Temporal lobe (tissue), 2 donors: ENCODE measurements around the gene PDE12.

- RAMPAGE, long total RNA: no peak
Observed at GRCh38 chr3:55484079-55484679, 2.9 kb downstream of the WNT5A start.

DNA sequence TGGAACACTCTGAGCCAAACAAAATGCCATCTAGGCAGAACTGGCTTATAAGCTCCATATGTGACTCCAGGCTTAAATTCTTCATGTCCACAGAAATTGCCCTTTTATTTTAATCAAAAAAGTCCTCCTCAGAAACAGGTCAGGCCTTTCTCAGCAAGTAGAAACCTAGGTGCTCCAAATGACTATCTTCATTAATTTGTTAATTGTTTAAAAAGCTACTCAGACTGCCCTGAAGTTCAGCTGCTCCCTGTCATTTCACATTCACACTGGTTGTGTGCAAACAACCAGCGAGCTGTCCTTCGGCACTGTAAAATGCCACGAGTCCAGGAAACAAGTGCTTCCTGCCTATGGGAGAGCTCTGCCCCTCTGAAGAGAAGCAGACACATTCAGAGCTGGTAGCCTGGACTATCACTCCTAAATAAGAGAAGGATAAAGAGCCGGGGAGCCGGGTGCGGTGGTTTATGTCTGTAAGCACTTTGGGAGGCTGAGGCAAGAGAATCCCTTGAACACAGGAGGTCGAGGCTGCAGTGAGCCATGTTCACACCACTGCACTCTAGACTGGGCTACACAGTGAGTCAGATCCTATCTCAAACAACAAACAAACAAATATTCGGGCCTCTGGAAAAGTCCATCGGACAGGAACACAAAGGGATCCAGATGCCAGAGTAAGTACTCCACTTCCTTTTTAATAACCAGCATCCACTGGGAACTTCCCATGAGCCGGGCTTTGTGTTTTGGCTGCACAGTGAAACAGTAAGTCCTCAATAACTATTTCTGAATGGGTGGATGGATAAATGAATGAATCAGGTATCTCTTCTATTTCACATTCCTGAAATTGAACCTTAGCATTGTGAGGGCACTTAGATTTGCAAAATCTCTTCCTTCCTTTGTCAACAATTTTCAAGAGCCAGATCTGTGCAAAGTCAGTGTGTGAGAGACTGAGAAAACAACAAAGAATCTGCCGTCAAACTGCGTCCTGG, 114.4 kb upstream of the WNT5A start:
- RAMPAGE, long total RNA: no peak

- RAMPAGE, long total RNA: no peak
Observed at GRCh38 chr3:55624034-55624839, 137.1 kb upstream of the WNT5A start.

DNA sequence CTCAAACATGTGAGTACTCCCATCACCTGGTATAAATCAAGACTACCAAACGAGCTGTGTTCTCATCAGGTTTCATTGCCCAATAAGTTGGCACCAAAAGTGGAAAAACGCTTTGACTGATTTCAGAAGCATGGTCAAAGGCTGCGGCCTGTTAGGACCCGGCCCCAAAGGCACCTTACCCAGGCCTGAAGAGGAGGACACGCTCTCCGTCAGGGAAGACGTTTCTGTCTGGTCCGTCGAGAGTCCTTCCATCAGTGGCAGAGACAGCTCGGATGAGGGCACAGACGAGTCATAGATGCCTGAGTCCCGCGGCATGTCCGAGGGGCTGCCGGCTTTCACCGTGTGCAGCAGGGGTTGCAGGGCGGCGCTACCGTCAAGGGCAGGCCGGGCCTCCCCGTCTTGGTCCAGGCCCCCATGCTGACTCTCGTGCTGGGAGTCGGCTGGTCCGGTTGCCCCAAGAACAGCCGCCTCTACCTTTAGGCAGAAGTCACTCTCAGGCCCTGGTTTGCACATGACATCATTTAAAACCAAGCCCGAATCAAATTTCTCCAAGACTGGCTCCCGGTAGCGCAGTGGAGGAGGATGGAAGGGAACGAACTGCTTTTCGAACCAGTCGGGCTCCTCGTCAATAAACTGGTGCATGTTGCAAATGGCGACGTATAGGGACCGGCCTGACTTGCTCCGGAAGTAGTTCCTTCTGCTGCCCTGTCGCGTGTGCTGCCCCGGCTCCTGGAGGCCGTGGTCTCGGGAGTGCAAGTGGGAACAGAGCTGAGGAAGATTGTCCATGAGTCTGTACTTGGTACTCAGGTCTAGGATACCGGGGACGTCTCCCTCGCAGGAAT, 37.2 kb downstream of the SPATA12 start:
- RAMPAGE, long total RNA: no peak

GRCh38 chr3:57130650-57131544, 34.3 kb downstream of the IL17RD start:
- RAMPAGE, long total RNA: no peak

- RAMPAGE, long total RNA: no peak
Observed at GRCh38 chr3:57169984-57170564, 4.9 kb upstream of the IL17RD start.

DNA sequence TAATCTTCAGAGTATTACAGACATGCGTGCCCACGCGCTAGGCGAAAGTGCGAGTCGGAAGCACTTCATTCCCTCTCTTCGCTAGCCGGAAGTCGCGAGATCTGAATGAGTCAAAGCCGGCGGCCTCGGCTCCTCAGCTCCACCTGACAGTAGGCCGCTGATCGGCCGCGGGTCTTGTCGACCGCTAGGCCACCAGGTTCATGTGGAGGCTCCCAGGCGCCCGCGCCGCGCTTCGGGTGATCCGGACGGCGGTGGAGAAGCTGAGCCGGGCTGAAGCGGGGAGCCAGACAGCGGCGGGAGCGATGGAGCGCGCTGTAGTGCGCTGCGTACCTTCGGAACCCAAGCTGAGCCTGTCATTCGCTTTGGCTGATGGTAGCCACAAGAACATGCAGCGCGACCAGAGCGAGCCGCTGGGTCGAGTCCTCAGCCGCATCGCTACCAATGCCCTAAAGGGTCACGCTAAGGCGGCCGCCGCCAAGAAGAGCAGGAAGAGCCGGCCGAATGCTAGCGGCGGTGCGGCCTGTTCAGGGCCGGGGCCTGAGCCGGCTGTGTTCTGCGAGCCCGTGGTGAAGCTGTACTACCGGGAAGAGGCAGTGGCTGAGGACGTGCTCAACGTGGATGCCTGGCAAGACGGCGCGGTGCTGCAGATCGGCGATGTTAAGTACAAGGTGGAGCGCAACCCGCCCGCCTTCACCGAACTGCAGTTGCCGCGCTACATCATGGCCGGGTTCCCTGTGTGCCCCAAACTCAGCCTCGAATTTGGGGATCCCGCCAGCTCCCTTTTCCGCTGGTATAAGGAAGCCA, at the start of gene PDE12:
PDE12 (plus strand) TSS at position 95 of the 804 bp plus-strand sequence.
- RAMPAGE, long total RNA: no peak

DNA sequence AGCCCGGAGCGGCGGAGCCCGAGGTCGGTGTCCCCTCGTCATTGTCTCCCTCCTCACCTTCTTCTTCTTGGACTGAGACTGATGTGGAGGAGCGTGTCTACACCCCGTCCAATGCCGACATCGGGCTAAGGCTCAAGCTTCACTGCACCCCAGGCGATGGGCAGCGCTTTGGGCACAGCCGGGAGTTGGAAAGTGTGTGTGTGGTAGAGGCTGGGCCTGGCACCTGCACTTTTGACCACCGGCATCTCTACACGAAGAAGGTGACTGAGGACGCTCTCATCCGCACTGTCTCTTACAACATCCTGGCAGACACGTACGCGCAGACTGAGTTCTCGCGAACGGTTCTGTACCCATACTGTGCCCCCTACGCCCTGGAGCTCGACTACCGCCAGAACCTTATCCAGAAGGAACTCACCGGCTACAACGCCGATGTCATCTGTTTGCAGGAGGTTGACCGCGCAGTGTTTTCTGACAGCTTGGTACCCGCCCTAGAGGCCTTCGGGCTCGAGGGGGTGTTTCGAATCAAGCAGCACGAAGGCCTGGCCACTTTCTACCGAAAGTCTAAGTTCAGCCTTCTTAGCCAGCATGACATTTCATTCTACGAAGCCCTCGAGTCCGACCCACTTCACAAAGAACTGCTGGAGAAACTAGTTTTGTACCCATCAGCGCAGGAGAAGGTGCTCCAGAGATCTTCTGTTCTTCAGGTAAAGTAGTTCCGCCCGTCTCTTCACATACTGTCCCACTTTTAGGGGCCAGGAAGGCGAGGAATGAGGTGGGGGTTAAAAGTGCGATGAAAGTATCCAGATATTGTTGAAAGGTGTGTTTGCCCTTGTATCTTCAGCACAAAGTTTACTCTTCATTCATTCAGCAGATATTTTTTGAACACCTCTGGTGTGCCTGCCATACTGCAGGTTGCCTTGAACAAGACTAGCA, 1.2 kb downstream of the PDE12 start:
- RAMPAGE, long total RNA: no peak

DNA sequence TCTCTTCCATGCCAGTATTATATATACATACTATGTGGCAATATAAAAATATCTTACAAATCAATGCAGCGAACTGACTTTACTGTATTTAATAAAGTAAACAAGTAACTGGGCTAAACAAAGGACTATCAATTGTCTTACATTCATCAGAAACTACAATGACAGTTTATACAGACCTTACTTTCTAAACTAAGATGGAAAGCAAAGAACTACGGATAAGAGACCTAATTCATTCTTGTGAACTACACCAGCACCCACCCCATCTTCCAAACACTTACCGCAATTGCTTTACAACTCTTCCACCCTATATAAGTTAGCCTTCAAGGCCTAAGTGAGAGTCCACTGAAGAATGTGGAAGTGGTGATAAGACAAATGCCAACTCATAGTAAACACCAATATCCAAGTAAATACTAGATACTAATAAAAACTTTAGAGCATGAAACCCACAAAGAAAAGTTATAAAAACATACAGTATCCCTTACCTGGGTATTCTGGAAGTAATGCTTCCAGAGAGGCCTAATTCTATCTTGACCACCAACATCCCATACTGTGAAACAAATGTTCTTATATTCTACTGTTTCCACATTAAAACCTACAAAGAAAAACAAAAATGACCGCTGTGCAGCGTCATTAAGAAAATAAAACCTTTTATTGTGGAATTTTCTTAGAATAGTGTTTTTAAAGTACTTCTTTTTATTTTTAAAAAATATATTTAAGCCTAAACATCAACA, 13.6 kb downstream of the ARF4 start:
- RAMPAGE, long total RNA: no peak

GRCh38 chr3:57630128-57630874, 33.2 kb upstream of the ARF4 start:
- RAMPAGE, long total RNA: no peak

GRCh38 chr3:57747383-57747633, 8.8 kb upstream of the SLMAP start:
- RAMPAGE, long total RNA: no peak

DNA sequence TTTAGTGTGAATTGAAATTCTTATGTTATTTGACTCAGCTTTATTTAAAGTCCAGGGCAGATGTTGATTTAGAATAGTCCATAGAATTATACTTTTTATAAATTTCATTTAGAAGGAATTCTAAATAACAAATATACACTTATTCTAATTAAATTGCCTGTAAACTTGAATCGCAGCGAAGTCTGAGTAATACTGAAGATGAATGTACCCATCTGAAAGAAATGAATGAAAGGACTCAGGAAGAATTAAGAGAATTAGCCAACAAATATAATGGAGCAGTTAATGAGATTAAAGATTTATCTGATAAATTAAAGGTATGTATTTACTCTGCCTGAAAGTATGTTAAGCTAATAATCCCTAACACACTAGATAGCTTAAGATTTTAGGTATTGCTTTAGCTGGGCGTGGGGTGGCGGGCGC, 105.7 kb downstream of the SLMAP start:
- RAMPAGE, long total RNA: no peak

GRCh38 chr3:58010107-58011095, 2.2 kb downstream of the FLNB start:
- RAMPAGE, long total RNA: no peak

DNA sequence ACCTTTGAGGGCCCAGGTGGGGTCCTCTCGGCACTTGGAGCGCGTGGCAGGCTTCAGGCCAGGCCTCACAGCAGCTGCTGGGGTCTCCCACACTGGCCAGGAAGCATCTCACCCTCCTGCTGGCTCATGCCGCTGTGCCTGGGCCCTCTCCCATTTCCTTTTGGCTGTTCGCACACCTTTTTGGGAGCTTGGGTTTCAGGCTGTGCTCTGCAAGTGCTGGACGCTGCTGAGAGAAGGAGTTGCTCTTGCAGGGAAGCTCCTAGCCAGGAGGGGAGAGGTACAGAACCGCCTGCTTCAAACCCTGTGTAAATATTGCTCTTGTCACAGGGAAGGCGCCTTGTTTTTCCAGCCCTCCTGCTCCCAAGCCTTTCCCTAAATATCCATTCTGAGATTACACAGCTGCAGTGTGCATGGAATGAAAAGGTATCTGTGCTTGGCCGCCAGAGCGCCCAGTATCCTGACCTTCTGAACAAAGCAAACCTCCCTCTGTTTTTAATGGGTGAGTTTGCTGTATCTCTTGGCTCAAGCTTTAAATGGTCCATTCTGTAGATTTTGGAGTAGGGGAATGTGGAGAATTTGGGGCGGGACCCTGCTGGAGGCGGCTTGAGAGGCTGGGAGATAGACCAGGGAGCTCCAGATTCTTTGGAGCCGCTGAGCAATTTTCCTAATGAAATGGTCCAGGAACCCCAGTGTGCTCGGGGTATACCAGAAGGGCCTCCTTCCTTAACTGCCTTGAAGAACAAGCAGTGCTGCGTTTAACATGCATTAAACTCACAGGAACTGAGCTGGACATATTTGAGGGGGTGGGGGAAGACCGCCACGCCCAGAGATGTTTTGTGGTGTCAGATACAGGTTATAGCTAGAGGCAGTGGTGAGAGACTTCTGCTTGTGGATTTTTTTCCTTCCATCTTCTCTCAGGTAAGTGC, 45.4 kb downstream of the DNASE1L3 start:
- RAMPAGE, long total RNA: no peak

GRCh38 chr3:58170509-58171392, 40.0 kb downstream of the DNASE1L3 start:
- RAMPAGE, long total RNA: no peak

DNA sequence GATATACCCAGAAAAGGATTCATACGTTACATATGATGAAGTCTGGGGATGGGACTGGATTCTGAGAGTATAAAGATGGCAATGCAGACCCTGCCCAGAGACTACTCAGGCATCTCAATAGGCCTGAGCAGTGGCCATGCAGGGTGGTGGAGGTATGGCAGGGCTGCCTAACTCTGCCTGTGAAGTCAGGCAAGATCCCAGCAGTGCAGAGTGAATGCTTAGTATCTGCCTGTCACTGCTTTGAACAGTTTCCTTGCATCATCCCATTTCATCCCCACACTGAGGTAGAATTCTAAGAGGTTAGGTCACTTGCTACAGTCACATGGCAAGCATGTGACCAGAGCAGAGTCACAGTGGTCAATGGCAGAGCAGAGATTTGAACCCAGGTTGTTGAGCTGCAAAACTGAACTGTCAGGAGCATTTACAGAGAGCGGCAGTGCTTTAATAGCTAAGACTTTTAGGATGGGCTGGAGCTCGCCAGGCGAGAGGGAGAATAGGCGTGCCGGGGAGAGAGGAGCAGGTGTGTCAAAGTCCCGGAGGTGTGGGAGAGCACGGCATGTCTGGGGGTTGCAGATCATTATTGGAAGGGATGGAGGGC, 4.1 kb downstream of the ABHD6 start:
- RAMPAGE, long total RNA: no peak

DNA sequence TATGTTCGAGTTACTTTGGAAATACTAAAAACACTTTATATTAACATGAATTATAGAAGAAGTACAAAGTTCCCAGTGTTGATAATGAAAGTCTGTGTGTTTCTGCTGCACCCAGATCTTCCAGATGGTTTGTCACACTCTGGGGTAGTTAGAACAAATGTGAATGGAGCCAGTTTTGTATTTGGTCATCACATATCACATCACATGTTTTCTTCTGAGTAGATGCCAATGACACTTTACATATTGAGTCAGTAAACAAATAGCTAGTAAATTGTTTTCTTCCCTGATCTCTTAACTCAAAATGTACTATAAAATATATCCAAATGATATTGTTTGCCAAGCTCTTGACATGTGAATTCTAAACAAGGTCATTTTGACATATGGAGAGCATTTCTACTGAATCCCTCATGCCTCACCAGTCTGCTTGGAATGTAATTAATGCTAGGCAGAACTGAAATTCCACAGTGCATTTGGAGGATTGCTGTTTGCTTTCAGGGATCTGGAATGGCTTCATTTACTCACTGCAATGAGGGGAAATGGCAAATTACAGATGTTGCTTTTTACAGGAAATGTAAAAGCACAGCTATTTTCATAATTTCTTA, 45.1 kb downstream of the PDHB start:
- RAMPAGE, long total RNA: no peak

GRCh38 chr3:58532702-58533479, 4.1 kb downstream of the ACOX2 start:
- RAMPAGE, long total RNA: no peak

- RAMPAGE, long total RNA: no peak
Observed at GRCh38 chr3:59424655-59425252, 374.9 kb upstream of the CFAP20DC start.

- RAMPAGE, long total RNA: no peak
Observed at GRCh38 chr3:59452422-59452811, 402.6 kb upstream of the CFAP20DC start.